RPMI7951 (cell line): ENCODE data around the gene PUS10.

GRCh38 chr2:58428095-58428982, 187.2 kb upstream of the FANCL start:
- RAMPAGE, long total RNA: no peak

GRCh38 chr2:60301023-60301477, 252.4 kb downstream of the BCL11A start:
- RAMPAGE, long total RNA: no peak

DNA sequence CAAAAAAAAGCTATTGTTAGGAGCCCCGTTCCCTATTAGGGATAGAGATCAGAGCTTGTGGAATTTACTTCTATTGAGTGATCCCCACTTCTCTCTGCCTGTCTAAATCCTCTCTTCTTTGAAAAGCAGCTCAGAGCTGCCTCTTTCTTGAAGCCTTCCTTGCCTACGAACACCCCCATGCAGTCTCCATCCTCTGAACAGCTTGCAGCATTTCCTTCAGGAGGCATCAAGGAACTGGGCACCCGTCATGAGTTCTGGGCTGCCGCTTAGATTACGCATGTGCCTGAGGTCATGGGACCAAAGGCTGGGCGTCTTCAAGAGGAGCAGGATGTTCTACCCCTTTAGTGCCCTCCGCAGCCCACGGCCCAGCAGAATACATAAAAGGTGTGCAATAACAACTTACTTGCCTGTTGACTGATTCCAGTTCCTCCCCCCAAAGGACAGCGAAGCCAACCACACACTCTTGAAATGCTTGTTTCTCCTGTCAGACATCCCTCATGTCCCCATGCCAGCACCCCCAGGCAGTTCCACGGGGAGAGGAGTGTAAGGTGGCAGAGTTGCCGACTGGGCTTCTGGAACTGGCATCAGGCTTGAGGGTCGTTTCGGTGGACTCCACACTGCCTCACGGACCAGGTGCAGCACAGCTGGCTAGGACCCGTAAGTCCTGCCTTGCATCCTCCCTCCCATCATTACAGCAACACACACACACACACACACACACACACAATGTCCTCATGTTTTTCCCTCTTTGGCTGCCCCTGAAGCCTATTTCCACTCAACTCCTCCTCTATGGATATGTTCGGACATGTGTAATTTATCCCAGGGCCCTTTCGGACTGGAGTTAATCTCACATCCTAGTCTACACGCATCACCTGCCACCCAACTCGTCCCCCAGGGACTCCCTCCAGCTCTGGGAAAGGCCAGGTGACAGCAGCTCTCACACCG, 200.9 kb downstream of the BCL11A start:
- RAMPAGE, long total RNA: no peak

GRCh38 chr2:60499776-60500539, 53.5 kb downstream of the BCL11A start:
- RAMPAGE, long total RNA: no peak

DNA sequence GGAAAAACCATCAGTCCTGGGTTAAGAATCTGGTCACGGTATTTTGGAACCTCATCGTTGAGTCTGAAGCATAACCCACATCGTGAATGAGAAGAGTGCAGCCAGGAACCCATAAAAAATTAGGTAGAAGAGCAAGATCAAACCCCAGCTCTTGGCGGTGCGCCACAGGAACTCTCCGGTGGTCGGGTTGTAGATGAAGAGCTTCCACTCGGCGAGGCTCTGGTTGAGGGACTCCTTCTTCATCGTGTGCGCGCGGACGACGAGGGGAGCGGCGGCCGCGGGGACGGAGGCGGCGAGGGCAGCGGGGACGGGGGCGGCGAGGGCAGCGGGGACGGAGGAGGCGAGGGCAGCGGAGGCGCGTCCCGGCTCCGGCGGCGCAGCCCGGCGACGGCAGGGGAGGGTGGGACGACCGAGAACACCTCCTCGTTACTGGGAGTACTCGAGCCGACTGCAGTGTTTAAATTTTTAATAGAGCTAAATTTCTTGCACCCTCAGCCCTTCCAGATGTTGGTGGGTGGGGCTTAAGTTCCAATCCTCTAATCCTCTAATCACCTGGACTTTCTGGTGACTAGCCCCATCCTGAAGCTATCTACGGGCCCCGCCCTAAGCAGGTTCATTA, 20.5 kb upstream of the PAPOLG start:
- RAMPAGE, long total RNA: no peak

- RAMPAGE, long total RNA: no peak
Measured at GRCh38 chr2:60839259-60839890, 42.0 kb upstream of the REL start.

DNA sequence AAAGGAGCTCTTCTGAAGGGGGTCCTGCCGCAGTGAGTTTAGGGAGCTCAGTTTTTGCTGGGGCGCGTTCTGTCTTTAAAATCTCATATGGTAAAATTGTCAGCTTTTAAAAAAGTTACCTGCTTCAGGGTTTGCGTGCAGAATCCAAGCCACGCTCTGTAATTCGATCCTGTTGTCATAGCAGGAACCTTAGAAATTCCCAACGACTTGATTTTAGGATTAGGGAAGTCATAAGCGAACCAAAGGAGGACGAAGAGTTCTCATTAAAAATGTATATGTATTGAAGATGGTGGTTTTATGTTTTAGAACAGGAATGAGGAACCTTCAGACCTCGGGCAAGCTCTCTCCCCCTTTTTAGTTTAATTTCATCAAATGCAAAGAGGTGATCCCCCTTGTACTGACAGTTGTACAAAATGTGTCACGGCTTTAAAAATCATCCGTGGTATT, 535 bp downstream of the REL start:
- RAMPAGE, long total RNA: no peak

DNA sequence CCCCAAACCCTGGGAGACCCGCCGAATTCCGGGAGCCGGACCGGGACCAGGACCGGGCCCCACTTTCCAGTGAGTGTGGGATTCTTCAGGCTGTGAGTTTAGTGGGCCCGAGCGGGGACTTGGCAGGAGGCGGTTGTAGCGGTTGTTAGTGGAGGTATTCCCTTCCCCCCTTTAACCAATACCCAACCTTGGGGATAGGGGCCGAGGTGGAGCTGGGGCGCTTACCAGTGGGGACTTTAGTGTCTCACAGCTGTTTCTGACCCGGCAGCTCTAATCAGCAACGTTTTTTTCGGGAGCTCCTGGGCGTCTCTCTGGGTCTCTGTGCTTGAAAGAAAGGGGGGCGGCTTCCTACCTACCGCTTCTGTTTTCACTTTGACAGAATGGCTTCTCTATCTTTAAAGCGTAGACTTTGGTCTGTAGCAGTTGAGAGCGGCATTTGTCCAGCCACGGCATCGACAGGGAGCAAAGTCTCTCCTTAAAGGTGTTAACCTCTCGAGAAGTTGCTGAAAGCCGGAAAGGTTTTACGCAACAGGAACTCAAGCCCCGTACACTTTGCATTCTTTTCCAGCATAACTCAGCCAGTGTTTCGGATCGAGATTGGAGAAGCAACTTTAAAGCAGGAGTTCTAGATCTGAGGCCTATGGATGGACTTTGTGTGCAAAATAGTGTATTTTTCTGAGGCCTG, at the start of gene PUS10:
TSS of gene PUS10 (minus strand) at position 473 of the 685 bp plus-strand sequence.
- RAMPAGE, long total RNA: no peak

- RAMPAGE, long total RNA: no peak
Measured at GRCh38 chr2:61144737-61145331, 17.2 kb upstream of the C2orf74 start.

DNA sequence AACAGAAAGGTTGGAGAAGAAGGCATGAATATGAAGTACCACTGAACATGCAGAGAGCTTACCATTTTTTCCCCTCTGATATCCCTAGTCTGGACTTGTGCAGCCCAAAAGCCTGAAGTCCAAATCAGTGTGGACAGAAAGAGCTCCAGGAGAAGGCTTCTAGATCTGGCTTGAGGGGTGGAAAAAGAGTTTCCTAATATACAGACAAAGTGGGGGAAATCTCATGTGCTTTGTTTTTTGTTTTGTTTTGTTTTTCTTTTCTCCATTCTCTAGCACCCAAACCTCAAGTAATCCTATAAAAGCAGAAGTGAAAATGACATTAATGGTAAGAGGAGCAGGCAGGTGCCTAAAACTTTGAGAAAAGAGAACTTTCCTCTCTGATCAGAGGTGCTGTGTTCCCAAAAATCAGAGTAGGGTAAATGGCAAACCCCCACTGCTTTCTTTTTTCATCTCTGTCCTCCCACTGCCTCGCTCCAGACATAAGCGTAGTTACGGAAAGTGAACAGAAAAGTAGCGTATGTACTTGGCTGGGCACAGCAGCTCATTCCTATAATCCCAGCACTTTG, 77.9 kb downstream of the FAM161A start:
- RAMPAGE, long total RNA: no peak

DNA sequence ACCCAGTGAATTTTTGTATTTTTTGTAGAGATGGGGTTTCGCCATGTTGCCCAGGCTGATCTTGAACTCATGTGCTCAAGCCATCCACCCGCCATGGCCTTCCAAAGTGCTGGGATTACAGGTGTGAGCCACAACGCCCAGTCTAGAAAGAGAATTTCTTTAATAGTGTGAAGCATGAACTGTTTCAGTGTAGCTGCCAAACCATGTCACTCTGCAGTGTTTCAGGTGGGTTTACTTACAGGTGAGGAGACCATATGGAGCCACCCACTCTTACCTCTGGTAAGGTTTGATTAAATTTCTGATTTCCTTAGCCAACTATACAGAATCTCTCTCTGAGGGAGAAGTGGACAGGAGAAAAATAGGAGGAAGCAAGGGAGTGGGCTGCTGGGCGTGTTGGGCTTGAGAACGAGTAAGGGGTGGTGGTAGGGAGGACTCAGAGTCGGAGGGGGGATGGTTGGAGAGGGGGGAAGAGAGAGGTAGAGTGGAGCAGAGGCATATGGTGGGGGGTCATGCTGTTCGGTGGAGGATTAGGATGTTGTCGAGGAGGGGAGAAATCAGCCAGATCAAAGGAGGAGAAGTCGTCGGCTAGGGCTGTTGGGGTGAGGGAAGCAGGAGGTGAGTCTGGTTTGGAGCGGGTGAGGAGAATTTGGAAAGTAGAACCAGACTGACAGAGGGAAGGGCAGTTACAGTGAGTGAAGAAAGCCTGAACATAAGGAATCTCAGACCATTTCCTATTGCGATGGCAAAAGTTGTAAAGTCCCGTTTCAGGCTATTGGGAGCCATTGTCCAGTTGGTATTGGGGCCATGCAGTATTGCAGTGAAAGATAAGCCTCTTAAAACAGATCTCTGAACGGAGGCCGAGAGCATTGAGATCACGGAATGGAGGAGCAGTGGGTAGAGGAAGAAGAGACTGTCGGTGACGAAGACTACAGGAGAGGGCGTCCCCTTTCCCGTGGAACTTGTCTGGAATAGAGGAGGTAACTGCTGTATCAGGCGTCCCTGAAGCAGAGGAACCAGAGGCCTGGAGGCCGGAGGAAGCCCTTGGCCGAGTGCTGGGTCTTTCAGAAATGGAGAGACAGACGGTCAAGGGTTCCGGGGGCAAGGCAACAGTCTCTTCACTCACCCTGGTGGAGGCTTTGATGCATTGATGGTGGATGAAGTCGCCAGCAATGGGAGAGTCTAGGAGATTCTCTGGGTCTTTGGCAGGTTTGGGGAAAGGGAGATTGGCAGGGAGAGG, 18.9 kb downstream of the COMMD1 start:
- RAMPAGE, long total RNA: no peak

DNA sequence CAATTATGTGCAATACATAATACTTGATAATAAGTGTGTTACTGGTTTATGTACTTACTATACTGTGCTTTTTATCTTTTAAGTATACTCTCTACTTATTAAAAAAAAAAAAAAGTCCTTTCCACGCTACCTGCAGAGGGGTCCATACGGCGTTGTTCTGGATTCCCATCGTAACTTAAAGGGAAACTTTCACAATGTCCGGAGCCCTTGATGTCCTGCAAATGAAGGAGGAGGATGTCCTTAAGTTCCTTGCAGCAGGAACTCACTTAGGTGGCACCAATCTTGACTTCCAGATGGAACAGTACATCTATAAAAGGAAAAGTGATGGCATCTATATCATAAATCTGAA, 49.8 kb upstream of the B3GNT2 start:
- RAMPAGE, long total RNA: no peak

- RAMPAGE, long total RNA: no peak
Measured at GRCh38 chr2:62178667-62179090, 17.2 kb upstream of the B3GNT2 start.

DNA sequence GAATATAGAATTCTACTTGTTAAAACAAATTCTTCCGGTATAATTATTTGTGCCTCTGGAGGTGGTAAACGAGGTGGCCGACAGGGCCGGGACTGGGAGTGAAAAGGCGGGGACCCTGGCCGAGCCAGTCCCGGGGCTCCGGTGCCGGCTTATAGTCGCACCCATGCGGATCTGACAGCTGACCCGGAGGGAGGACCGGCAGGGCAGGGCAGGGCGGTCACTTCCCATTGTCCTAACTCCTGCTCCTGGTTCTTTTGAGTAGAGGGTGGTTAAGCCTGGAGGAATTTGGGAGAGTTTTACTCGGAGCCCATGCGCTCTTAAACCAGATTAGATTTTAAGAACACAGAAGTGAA, 1.7 kb downstream of the B3GNT2 start:
- RAMPAGE, long total RNA: no peak

- RAMPAGE, long total RNA: no peak
Measured at GRCh38 chr2:62213633-62214627, 18.0 kb downstream of the B3GNT2 start.

DNA sequence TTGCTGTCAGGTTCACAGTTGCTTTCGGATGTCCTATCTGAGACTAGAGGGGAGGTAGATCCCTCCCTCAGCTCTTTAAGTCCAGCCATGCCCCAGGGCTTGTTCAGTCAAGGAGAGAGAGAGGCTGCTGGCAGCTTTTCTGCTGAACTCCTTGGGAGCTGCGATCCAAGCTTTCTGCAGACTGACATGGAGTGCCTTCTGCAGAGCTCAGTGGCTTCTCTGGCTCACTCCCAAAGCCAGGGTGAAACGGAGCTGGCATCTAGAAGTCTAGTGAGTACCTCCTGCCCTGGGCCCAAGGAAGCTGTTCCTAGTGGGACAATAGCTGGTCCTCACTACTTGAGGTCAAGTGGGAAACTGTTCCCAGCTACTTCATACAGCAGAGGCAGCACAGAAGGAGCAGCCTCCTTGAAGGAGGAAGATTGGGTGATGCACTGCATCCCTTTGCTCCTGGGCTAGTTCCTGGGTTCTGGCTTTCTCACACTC, 62.5 kb downstream of the TMEM17 start:
- RAMPAGE, long total RNA: no peak

GRCh38 chr2:62506725-62506879, 607 bp upstream of the TMEM17 start:
- RAMPAGE, long total RNA: no peak

DNA sequence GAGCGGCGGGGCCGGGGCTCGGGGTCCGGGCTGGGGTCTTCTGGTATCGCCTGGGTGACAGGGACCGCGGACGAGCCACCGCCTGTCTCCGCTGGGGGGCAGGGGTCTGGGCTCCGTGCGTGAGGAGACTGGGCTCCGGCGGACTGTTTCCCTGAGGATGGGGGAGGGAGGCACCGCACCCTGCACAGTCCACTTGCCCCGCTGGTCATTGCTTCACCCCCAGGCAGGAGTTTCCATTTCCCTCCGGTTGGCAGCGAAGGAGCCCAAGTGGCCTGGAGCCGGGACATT, 509 bp downstream of the EHBP1 start:
- RAMPAGE, long total RNA: no peak

DNA sequence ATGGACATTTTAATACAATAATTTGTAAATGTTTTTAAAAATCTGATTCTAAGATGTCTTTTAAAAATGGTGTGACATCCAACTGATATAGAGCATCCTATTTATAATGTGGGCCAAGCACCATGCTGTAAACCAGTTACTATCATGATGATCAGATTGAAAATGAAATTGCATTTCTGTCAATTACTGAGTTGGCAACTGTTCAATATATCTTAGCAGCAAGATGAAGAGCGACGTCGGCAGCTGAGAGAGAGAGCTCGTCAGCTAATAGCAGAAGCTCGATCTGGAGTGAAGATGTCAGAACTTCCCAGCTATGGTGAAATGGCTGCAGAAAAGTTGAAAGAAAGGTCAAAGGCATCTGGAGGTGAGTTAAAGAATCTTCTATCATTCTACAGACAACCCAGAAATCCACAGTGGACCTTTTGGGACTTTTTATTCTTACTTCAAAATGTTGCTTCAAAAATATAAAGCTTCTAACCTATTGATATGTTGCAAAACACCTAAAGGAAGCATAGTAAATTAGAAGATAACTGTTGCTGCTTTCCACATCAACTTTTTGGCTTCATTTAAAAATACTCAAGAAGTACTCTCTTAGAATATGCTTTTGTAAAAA, 71.6 kb upstream of the OTX1 start:
- RAMPAGE, long total RNA: no peak

- RAMPAGE, long total RNA: no peak
Measured at GRCh38 chr2:63684195-63684535, 95.4 kb downstream of the MDH1 start.